GM12878 (cell line): ENCODE measurements around a stretch of chr13.

DNA sequence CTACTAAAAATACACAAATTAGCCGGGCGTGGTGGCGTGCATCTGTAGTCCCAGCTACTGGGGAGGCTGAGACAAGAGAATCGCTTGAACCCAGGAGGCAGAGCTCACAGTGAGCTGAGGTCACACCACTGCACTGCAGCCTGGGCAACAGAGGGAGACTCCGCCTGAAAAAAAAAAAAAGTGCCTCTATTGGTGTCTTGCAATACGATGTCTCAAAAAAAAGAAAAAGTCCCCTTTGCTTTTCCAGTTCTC lies 1.5 kb upstream of the CARS2 start:
- RAMPAGE, long total RNA, result no peak
- RRBS, 2 experiments, result no CpG with 5 or more reads among the region's 6 CpGs
CAGE:
- cytosol, long polyA minus RNA, result no peak
- cytosol, long polyA plus RNA, result no peak
- long polyA plus RNA, result no peak
- nucleolus, long total RNA, result no peak
- nucleus, long polyA plus RNA, result no peak
- nucleus, long total RNA, result no peak

DNA sequence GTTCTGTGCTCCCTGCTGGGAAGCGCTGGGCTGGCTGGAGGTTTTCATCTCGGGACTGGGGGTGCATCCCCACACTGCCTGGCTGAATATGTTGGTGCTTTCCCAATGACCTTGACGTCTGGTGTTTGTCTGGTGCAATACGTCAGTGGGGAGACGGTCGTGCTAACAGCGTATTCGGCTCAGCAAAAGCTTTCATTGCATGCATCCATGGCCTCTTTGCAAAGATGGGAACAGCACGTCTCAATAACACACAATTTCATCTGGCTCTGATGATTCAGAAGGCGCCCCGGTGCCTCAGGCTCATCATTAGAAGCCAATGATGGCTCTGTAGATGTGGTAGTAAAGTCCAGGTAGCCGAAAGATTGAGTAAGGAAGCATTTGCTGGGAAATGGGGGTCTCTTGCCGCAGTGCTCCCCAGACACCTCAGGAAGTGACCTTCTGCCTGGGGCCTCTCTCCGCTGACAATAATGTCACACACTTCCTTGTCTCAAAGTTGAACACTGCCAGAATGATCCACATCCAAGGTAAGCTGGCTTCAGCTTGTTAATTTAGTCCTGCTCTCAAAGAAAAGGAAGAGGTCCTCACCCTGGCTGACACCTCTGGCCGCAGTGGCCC lies 97.7 kb downstream of the ING1 start:
- RAMPAGE, long total RNA, result no peak
- RRBS, 2 experiments, result no CpG with 5 or more reads among the region's 15 CpGs
CAGE:
- cytosol, long polyA minus RNA, result no peak
- cytosol, long polyA plus RNA, result no peak
- long polyA plus RNA, result no peak
- nucleolus, long total RNA, result no peak
- nucleus, long polyA plus RNA, result no peak
- nucleus, long total RNA, result no peak

GRCh38 chr13:110821887-110822246 lies 93.0 kb downstream of the ANKRD10 start:
- RAMPAGE, long total RNA, result no peak
- RRBS, 2 experiments, result no CpG with 5 or more reads among the region's 5 CpGs
CAGE:
- cytosol, long polyA minus RNA, result no peak
- cytosol, long polyA plus RNA, result no peak
- long polyA plus RNA, result no peak
- nucleolus, long total RNA, result no peak
- nucleus, long polyA plus RNA, result no peak
- nucleus, long total RNA, result no peak

- RAMPAGE, long total RNA, result no peak
- RRBS, 2 experiments, result no CpG with 5 or more reads among the region's 2 CpGs
CAGE:
- cytosol, long polyA minus RNA, result no peak
- cytosol, long polyA plus RNA, result no peak
- long polyA plus RNA, result no peak
- nucleolus, long total RNA, result no peak
- nucleus, long polyA plus RNA, result no peak
- nucleus, long total RNA, result no peak
Measured at GRCh38 chr13:110898426-110898751, 16.5 kb downstream of the ANKRD10 start.

GRCh38 chr13:110903765-110904527 lies 10.9 kb downstream of the ANKRD10 start:
- RAMPAGE, long total RNA, result no peak
- RRBS, 2 experiments, result no CpG with 5 or more reads among the region's 7 CpGs
CAGE:
- cytosol, long polyA minus RNA, result start-site peak on the minus strand at chr13:110903881-110903892, 34 reads; start-site peak on the minus strand at chr13:110903990-110904072, 179 reads; start-site peak on the minus strand at chr13:110904190-110904203, 26 reads; start-site peak on the minus strand at chr13:110904332-110904443, 215 reads
- cytosol, long polyA plus RNA, result no peak
- long polyA plus RNA, result no peak
- nucleolus, long total RNA, result start-site peak on the minus strand at chr13:110903920-110903963, 88 reads
- nucleus, long polyA plus RNA, result no peak
- nucleus, long total RNA, result no peak

GRCh38 chr13:111043543-111043846 lies 71.6 kb upstream of the ARHGEF7 start:
- RAMPAGE, long total RNA, result no peak
- RRBS, 2 experiments, result no CpG with 5 or more reads among the region's 10 CpGs
CAGE:
- cytosol, long polyA minus RNA, result no peak
- cytosol, long polyA plus RNA, result no peak
- long polyA plus RNA, result no peak
- nucleolus, long total RNA, result no peak
- nucleus, long polyA plus RNA, result no peak
- nucleus, long total RNA, result no peak

DNA sequence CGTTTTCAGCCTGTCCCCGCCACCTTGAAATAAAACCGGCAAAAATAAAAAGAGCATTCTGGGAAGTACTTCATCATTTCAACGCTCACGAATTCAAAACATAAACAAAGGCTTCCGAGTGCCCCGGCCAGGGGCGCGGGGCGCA lies 342 bp upstream of the ARHGEF7 start:
- RAMPAGE, long total RNA, result no peak
- RRBS, 2 experiments, result 2 to 7% methylated on average over 3 to 5 of the region's 10 CpGs
CAGE:
- cytosol, long polyA minus RNA, result no peak
- cytosol, long polyA plus RNA, result no peak
- long polyA plus RNA, result no peak
- nucleolus, long total RNA, result no peak
- nucleus, long polyA plus RNA, result no peak
- nucleus, long total RNA, result no peak

DNA sequence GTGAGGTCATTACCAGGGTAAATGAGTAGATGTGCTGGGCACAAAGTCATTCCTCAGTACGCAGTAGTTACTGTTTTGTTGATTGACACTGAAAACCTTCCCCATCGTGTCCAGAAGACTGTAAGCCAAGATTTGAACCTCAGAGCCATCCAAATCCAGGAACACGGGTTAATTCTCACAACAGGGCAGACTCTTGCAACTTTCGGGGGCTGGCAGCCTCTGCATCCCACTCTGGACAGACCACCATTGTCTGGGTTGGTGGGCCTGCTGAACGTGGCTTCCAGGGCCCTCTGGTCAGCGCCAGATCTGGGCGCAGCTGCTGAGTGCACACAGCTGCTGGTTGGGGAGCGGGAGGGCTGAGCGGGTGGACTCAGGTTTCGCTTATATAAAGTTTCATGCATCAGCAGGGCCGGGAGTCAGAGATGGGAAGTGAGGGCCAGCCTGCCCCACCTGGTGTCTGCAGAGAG lies 6.8 kb downstream of the ARHGEF7 start:
- RAMPAGE, long total RNA, result no peak
- RRBS, 2 experiments, result 3 to 4% methylated on average over 1 of the region's 11 CpGs
CAGE:
- cytosol, long polyA minus RNA, result no peak
- cytosol, long polyA plus RNA, result no peak
- long polyA plus RNA, result no peak
- nucleolus, long total RNA, result no peak
- nucleus, long polyA plus RNA, result no peak
- nucleus, long total RNA, result no peak

DNA sequence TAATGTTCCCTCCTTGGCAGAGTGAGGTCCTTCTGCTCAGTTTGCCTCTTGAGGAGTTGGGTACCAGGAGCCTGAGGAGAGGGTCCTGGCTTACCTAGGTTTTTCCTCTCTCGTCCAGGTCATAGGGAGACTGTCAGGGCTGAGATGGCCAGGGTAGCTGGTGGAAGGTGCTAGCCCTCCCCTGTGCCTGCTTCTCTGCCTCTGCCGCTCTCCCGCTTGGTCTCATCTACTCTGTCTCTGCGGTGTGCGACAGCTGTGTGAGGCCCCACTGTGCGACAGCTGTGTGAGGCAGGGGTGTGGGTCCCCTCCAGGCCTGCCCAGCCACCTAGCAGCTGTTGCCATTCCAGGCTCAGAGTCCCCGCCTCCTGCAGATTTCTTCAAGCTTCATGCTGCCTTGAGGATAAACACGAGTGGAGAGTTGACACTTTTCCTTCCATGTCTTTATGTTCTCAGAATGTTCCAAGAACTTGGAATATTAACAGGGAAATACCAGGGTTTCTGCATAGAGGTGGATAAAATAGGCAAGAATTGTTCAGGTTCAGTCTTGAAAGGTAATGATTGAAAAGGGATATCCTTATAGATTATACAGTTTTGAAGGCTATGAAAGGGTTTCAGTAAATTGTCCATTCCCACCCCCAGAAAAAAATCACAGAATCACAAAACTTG lies 53.1 kb downstream of the ARHGEF7 start:
- RAMPAGE, long total RNA, result no peak
- RRBS, 2 experiments, result no CpG with 5 or more reads among the region's 8 CpGs
CAGE:
- cytosol, long polyA minus RNA, result no peak
- cytosol, long polyA plus RNA, result no peak
- long polyA plus RNA, result no peak
- nucleolus, long total RNA, result no peak
- nucleus, long polyA plus RNA, result no peak
- nucleus, long total RNA, result no peak

- RAMPAGE, long total RNA, result no peak
- RRBS, 2 experiments, result no CpG with 5 or more reads among the region's 11 CpGs
CAGE:
- cytosol, long polyA minus RNA, result no peak
- cytosol, long polyA plus RNA, result no peak
- long polyA plus RNA, result no peak
- nucleolus, long total RNA, result no peak
- nucleus, long polyA plus RNA, result no peak
- nucleus, long total RNA, result no peak
Measured at GRCh38 chr13:111203620-111204388, 88.7 kb downstream of the ARHGEF7 start.

DNA sequence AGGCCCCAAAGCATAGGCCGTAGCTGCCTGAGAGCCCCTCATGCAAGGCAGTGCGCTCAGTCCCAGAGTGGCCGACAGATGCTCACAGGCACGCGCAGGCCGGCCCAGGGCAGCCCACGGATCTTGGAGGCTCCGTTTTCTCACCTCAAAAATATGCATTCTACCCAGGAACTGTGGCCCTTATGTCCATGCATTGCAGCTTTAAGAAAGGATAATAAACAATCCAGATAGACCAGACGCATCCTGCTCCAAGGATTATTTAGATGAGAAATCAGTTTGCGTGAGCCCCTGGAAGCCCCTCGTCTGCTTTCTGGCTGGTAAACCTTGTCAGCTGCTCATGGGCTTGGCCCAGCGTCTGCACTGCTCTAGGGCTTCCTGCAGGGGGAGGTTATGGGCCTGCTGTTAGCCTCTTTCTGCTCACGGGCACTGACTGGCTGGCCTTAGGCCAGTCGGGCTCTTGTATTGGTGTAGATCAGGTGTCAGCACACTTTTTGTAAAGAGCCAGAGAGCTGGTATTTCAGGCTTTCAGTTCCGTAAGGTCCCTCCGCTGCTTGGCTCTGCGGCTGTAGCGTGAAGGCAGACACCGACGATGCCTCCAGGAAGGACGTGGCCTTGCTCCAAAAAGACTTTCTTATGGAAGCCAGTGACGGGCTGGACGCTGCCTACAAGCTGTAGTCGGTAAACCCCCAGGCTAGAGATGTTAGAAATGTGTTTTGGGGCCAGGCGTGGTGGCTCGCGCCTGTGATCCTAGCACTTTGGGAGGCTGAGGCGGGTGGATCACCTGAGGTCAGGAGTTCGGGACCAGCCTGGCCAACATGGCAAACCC lies 24.3 kb downstream of the TEX29 start:
- RAMPAGE, long total RNA, result no peak
- RRBS, 2 experiments, result no CpG with 5 or more reads among the region's 29 CpGs
CAGE:
- cytosol, long polyA minus RNA, result no peak
- cytosol, long polyA plus RNA, result no peak
- long polyA plus RNA, result no peak
- nucleolus, long total RNA, result no peak
- nucleus, long polyA plus RNA, result no peak
- nucleus, long total RNA, result no peak

- RAMPAGE, long total RNA, result no peak
- RRBS, 2 experiments, result no CpG with 5 or more reads among the region's 10 CpGs
CAGE:
- cytosol, long polyA minus RNA, result no peak
- cytosol, long polyA plus RNA, result no peak
- long polyA plus RNA, result no peak
- nucleolus, long total RNA, result no peak
- nucleus, long polyA plus RNA, result no peak
- nucleus, long total RNA, result no peak
Measured at GRCh38 chr13:111450708-111451448, 130.4 kb downstream of the TEX29 start.

DNA sequence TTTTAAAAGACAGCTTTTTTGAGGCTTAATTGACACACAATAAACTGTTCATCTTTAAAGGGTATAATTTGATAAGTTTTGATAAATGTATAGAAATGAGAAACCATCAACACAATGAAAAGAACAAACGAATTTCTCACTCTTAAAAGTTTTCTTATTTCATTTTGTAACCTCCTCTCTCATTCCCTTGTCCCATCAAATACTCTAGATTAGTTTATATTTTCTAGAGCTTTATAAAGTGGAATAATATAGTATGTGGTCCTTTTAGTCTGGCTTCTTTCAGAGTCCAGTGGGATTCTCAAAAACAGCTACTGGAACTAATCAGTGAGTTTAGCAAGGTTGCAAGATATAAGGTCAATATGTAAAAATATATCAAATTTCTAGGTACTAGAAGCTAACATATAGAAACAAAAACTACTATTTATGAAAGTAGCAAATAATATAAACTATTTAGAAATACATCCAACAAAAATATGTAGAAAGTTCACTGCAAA lies 133.0 kb downstream of the TEX29 start:
- RAMPAGE, long total RNA, result no peak
- RRBS, 2 experiments, result no CpG with 5 or more reads among the region's 1 CpG
CAGE:
- cytosol, long polyA minus RNA, result no peak
- cytosol, long polyA plus RNA, result no peak
- long polyA plus RNA, result no peak
- nucleolus, long total RNA, result no peak
- nucleus, long polyA plus RNA, result no peak
- nucleus, long total RNA, result no peak

GRCh38 chr13:111844288-111844430 lies 222.8 kb upstream of the SOX1 start:
- RAMPAGE, long total RNA, result no peak
- RRBS, 2 experiments, result no CpG with 5 or more reads among the region's 11 CpGs
CAGE:
- cytosol, long polyA minus RNA, result no peak
- cytosol, long polyA plus RNA, result no peak
- long polyA plus RNA, result no peak
- nucleolus, long total RNA, result no peak
- nucleus, long polyA plus RNA, result no peak
- nucleus, long total RNA, result no peak

DNA sequence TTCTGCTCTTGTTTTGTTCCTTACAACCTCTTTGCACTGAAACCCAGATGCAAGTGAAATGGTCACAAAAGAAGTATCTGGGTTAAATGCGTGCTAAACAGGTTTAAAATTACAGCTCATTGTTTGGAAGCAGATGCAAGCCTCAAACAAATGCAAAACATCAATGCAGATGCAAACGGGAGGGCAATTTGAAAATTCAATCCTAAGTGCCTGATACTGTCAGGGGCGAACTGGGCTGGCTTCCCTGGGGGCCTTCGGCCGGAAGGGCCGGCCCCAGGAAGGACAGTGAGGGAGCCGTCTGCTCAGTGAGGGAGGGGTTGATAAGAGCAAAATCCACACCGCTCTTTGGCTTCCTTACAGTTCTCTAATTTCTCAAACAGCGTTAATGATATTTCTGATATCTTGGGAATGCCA lies 220.9 kb upstream of the SOX1 start:
- RAMPAGE, long total RNA, result no peak
- RRBS, 2 experiments, result no CpG with 5 or more reads among the region's 9 CpGs
CAGE:
- cytosol, long polyA minus RNA, result no peak
- cytosol, long polyA plus RNA, result no peak
- long polyA plus RNA, result no peak
- nucleolus, long total RNA, result no peak
- nucleus, long polyA plus RNA, result no peak
- nucleus, long total RNA, result no peak

GRCh38 chr13:112163778-112164019 lies 96.8 kb downstream of the SOX1 start:
- RAMPAGE, long total RNA, result no peak
- RRBS, 2 experiments, result no CpG with 5 or more reads among the region's 23 CpGs
CAGE:
- cytosol, long polyA minus RNA, result no peak
- cytosol, long polyA plus RNA, result no peak
- long polyA plus RNA, result no peak
- nucleolus, long total RNA, result no peak
- nucleus, long polyA plus RNA, result no peak
- nucleus, long total RNA, result no peak

GRCh38 chr13:112212951-112214018 lies 146.3 kb downstream of the SOX1 start:
- RAMPAGE, long total RNA, result no peak
- RRBS, 2 experiments, result no CpG with 5 or more reads among the region's 27 CpGs
CAGE:
- cytosol, long polyA minus RNA, result no peak
- cytosol, long polyA plus RNA, result no peak
- long polyA plus RNA, result no peak
- nucleolus, long total RNA, result no peak
- nucleus, long polyA plus RNA, result no peak
- nucleus, long total RNA, result no peak

DNA sequence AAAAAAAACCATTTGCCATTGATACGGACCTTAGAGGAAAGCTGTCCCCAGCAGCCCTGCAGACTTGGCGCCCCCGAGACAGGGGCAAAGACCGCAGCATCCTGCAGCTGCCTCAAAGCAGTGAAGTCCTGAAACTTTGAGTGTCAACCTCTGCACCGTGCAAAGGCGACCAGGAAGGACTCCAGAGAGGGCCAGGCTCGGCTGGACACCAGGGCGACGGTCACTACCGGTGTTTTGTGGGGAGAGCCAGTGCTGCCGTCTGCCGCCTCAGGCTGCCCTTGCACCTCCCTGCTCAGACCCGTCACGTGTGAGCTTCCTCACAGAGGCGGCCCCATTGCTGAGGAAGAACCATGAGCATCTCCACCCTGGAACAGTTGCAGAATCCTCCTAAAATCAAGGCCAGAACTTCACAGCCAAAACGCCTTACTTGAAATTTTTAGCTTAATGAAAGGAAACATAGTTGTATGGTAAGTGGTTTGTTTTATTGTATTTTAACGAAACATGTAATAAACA lies 146.6 kb upstream of the SPACA7 start:
- RAMPAGE, long total RNA, result no peak
- RRBS, 2 experiments, result no CpG with 5 or more reads among the region's 17 CpGs
CAGE:
- cytosol, long polyA minus RNA, result no peak
- cytosol, long polyA plus RNA, result no peak
- long polyA plus RNA, result no peak
- nucleolus, long total RNA, result no peak
- nucleus, long polyA plus RNA, result no peak
- nucleus, long total RNA, result no peak

- RAMPAGE, long total RNA, result no peak
- RRBS, 2 experiments, result no CpG with 5 or more reads among the region's 11 CpGs
CAGE:
- cytosol, long polyA minus RNA, result no peak
- cytosol, long polyA plus RNA, result no peak
- long polyA plus RNA, result no peak
- nucleolus, long total RNA, result no peak
- nucleus, long polyA plus RNA, result no peak
- nucleus, long total RNA, result no peak
Measured at GRCh38 chr13:112229975-112230464, 146.1 kb upstream of the SPACA7 start.

DNA sequence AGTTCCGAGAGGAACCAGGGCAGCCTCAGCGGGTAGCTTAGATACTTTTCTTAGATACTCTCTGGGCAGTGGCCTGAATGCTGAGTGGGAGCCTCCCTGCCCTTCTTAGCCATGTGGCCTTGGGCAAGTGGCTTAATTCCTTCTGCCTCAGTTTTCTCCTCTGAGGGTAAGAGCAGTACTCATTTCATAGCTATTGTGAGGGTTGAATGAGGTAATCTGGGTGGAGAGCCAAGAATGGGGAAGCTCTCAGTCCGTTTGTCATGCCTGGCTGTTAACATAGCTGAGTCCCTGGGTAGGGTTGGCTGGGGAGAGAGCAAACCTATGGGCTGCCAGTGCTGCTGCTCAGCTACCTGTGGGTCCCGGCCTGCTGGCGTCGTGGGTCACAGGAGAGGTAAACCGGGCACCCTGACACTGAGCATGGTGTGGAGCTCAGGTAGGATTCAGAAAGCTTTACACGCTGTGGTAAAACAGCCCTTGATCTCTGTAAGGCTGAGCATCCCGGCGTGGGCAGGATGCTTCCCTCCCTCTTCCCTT lies 4.3 kb downstream of the ATP11A start:
- RAMPAGE, long total RNA, result no peak
- RRBS, 2 experiments, result 75% methylated on average over 2 of the region's 10 CpGs; no CpG with 5 or more reads in 1 of the 2 experiments
CAGE:
- cytosol, long polyA minus RNA, result no peak
- cytosol, long polyA plus RNA, result no peak
- long polyA plus RNA, result no peak
- nucleolus, long total RNA, result no peak
- nucleus, long polyA plus RNA, result no peak
- nucleus, long total RNA, result no peak